ENCODE data around the genes LIFR, OSMR and RICTOR.

- PRO-cap: no peak
Observed at GRCh38 chr5:36957857-36958413, 81.4 kb downstream of the NIPBL start.

DNA sequence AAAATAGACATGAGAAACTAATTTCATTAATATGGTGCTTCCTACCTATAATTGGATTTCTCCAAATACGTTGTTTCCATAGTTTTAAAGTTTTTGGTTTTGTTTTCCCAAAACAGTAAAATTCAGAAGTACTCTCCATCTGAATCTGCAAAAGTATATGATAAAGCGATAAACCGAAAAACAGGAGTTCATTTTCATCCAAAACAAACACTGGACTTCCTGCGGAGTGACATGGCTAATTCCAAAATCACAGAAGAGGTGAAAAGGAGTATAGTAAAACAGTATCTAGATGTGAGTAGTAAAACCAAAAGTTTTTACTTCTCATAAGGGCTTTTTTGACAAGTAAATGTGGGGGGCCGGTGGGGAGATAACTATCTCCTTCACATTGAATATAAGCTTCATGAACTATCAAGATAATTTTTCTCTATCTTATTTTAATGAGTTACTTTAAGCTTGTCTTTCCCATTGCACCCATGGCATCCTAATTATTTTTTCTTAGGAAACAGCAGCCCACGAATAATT lies 184.2 kb downstream of the NIPBL start:
- PRO-cap: no peak

DNA sequence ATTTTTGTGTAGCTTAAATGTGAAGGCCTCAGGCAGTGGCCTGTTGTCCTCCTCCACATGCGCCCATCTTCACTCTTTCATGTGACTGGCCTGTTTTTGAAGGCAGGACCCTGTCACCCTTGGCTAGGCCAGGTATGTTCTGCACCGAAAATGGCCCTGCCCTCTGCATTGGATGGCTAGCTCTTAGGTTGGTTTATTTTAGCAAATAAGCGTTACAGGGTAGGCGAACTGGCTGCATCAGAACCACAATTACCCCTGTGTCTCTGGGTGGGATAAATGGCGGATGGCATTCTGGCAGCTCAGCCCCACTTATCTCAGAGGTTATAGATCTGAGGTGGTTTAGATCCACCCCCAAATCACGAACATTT lies 738 bp upstream of the CPLANE1 start:
- PRO-cap: no peak

- PRO-cap: no peak
Observed at GRCh38 chr5:37838881-37839386, 907 bp downstream of the GDNF start.

- PRO-cap: no peak
Observed at GRCh38 chr5:38285606-38286124, 27.3 kb downstream of the EGFLAM start.

- PRO-cap: no peak
Observed at GRCh38 chr5:38468763-38469891, 87.3 kb downstream of the LIFR start.

DNA sequence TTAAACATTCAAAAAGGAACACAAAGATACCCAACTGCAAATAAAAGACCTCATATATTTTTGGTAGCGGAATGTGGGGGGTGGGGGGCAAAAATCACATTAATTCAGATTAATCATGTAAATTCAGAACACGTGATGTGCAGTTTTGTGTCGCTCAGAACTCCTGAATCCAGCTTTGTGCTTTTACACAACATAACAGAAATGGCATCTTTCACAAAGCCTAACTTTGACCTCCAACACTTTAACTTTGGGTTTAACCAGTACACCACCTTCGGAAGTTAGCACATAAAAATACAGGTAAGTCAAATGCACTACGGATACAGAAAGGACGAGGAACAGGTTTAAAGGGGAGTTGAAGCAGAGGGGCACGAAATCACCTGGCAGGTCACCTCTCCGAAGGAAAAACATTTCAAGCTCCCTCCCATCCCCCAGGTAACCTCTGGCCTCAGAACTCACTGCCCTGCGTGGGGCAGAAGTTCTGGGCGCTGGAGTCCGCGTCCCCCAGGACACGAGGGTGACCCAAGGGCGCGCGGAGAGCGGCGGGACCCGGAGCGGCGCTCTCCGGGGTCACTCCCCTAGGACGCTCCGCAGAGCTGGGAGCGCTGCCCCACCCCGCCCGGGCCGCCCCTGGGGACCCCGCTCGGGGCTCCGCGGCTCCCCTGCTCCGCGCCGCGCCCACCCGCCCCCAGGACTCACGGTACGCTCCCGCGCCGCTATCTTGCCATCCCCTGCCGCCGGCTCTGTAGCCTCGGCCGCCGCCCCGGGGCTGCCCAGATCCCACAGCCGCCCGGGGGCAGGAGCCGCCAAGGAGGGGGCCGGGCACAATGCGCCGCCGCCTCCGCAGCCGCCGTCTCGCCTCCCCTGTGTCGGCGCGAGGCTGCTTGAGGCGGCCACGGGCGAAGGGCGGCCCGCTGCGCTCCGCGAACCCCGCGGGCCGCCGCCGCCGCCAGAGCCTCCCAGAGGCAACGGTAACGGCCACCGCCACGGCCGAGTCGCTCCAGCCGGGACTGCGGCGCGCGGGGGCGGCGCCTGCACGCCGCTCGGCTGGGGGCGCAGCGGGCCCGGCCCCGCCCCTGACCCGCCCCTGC lies at the start of gene LIFR:
TSS of gene LIFR (minus strand) at position 1,009 of the 1,088 bp plus-strand sequence.
- PRO-cap: unidirectional peak, plus-strand start at position 455 of the sequence; bidirectional peak, plus-strand start at position 864 of the sequence, minus-strand start at position 744 of the sequence; bidirectional peak, plus-strand start outside the sequence, minus-strand start at position 1,009 of the sequence

GRCh38 chr5:38662138-38662633 lies 105.7 kb upstream of the LIFR start:
- PRO-cap: no peak

GRCh38 chr5:38807674-38808108 lies 38.1 kb upstream of the OSMR start:
- PRO-cap: no peak

GRCh38 chr5:38825533-38825839 lies 20.3 kb upstream of the OSMR start:
- PRO-cap: no peak

- PRO-cap: bidirectional peak, plus-strand start at chr5:38846047, minus-strand start at chr5:38845756
Observed at GRCh38 chr5:38845640-38846605, at the start of gene OSMR. OSMR (plus strand) TSS chr5:38846012.

- PRO-cap: no peak
Observed at GRCh38 chr5:38892602-38893445, 47.0 kb downstream of the OSMR start.

DNA sequence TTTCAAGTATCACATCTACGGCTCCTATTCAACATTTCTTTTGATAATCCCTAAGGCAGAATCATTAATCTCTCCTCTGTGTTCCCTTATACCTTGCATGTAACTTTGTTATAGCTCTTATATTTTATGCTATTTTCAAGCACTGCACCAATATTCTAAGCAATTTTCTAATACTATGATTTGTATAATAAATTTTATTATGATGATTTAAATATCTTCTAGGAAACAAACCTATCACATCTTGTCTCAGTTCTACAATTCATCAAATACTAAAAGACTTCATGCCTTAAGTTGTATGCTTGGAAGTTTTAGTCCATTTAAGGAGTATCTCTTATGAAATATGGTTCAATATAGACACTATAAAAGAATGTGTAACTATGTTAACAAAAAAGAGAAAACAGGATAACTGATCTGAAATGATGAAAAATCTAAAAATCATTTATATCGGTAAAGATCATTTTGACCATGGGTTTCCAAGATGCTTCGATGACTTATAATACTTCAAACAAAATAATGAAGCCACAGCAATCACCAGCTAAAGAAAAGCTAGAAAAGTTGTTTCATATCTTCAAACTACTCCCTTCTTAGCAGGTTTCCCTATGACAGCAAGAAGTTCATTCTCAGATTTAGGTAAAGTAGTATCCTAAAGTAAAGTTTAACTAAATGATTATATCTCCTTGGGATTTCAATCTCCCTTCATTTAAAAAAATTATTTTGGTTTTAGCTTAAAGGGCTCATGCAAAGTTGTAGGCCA lies 110.9 kb downstream of the OSMR start:
- PRO-cap: no peak

DNA sequence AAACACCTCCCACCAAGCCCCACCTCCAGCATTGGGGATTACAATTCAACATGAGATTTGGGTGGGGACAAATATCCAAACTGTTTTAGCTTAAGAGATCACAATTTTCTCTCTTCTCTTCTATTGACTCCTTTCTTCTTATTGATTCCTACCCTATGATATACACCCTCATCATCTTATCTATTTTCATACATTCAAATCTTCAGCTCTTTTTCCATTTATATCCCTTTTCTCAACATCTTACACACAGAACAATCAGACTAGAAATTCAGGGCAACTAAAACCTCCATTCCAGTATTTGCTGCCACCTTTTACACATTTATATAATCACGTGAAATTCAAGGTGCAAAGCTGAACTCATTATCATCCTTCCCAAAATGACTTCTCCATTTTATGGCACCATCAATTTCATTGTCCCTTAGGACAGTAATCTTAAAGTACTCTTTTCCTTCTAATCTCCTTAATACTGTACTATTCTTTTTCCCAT lies 6.8 kb downstream of the RICTOR start:
- PRO-cap: no peak

GRCh38 chr5:39074234-39075290 lies at the start of gene RICTOR:
RICTOR (minus strand) TSS chr5:39074399.
- PRO-cap: bidirectional peak, plus-strand start at chr5:39074558, minus-strand start at chr5:39074399; bidirectional peak, plus-strand start at chr5:39075029, minus-strand start at chr5:39074982

- PRO-cap: no peak
Observed at GRCh38 chr5:39205555-39205915, 13.8 kb downstream of the FYB1 start.

- PRO-cap: no peak
Observed at GRCh38 chr5:39211570-39212270, 7.6 kb downstream of the FYB1 start.

GRCh38 chr5:39382898-39383359 lies 18.6 kb upstream of the C9 start:
- PRO-cap: no peak

DNA sequence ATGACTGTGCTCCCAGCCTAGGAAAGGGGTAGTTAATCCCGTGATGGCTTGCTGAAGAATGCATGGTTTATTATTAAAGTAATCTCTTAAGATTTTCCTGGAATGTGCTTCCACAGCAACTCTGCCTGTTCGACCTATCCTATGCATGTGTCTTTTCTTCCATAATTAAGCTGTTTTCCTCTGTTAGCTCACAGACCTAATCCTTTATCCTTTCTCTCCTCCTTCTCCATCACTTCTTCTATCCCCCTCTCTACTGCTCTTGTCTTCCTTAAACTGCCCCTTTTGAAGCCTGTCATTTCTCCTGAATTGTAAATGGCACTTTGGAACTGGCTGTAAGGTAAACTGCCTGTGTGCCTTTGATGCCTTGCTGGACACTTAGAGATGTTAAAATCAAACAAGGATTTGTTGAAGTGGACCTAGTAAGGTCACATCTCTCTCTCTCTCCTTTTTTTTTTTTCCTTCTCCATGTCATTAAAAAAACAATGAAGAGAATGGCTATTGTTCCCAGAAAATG lies 2.6 kb upstream of the DAB2 start:
- PRO-cap: no peak

DNA sequence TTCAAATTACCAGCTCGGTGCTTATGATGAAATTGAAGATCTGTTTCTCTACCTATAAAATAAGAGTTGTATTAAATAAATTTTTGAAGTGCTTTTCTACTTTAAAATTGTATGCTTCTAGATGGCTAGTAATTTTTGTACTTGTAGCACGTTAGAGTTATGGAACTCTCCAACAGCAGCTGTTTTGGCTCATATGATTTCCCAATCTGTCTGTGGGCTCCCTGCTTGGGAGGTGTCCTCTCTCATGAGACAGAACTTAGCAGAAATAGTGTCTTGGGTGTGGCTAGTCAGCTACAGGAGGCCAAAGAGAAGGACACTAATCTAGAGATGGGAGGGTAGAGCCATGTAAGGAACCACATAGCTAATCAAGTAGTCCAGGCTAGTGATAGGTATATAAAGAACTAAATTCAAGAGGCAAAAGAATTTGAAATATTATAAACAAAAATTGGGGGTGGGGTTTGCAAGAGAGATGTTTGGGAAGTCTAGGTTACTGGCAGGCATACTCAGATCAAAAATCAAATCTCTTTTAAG lies 78.4 kb upstream of the DAB2 start:
- PRO-cap: no peak

Measured in Calu3 (cell line).